ENCODE data around the gene ALDH1L2.

GRCh38 chr12:104855546-104856136, 102.4 kb downstream of the SLC41A2 start:
- RRBS = no CpG with 5 or more reads among the region's 7 CpGs

DNA sequence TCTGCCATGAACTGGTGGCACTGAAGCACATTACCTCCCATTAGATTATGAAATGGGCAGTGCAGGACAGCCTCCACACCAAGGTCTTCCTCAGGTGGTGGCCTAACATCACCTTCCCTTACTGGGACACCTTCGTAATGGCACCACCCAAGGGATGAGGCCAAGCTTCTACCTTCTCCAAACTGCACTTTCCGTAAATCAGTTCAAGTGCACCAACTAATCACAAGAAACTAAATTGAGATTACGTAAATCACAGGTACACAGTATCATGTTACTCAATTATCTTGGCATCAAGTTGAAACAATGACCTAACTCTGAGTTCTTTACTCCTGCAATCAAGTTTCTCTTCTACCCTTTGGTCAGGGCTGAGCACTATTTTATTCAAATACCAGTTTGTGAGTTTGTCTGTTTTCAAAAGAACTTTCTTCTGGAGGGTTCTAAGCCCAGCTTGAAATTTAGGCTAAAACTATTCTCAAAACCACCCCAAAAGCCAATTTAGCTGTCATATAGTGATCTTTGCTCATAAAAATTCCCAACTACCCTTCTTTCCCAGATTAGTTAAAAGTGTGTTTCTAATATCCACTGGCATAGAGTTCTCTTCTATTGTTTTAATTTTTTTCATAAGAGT, 13.7 kb downstream of the SLC41A2 start:
- RRBS = no CpG with 5 or more reads among the region's 3 CpGs

DNA sequence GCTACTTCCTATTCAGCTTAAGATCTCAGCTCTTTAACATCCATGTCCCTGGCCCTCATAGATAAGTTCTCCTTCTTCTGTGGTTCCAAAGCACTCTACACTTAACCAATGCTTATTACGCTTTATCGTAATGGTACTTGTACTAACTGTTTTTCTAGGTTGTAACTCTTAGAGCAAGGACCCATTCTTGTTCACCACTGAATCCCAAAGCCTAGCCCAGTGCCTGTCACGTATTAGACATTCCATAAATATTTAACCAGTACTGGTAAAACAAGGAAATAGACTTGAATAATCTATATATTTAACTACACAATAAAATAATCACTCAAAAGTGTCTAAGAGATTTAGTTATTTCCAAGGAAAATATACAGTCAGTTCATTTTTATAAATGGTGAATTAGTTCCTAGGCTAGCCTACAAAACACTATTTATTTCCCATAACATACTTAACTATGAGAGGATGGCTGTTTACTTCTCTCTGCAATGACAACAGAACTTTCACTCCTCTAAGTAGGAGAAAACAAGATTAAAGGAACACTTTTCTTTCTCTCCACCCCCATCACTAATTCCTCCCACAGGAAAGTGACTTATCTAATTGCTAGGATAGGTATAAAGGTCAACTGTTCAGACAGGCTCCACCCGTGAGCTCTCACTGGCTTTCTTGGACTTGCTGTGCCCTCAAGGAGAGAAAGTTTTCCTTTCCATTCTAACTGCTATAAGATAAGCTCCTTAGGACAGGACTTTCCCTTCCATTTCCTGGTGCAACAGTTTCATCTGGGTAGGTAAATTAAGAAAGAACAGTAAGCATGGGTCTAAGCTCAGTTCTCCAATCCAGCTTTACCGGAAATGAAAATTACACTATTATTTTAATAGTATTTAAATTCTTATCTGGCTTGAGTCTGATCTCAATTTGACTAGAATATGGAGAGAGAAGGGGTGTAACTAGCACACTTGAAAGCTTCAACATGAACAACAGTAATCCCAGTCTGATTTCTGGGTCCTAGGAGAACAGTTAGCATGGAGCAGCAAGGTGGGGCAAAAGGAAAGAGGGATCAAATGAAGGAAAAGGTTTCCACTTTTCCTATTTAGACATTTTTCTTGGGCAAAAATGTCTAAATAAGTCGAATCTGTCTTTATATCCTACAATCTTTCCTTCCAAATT, 4.8 kb downstream of the SLC41A2 start:
- RRBS = no CpG with 5 or more reads among the region's 6 CpGs

DNA sequence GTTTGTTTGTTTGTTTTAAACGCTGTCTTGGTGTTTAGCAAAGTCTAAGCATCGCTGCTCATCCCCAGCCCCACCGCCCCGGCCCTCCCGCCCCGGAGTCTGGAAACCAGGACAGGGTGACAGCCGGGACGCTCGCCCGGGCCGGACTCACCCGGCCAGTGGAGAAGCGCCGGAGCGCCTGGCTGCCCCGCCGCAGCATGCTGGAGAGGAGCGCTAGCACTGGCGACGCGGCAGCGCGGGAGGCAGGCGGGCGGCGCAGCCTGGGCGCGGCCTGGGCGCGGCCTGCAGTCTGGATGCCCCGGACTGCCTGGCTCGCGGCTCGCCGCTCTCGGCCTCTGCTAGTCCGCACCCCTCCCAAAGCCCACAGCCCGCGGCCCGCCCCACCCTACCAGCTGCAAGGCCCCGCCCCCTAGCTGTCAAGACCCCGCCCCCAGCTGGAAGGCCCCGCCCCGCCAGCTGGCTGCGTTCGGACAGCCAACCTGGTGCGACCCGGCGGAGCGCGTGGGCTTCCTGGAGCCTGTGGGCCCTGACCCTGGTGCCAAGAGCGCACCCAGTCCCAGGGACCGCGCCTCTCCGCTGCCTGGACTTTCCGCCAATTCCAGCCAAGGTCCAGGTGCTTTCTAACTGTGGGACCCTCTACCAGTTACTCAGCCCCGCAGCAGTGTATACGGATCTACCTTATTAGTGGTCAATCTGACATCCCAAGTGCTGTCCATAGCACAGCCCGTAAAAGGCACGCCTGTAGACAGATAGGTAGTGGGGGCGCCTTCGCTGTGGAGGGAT, at the start of gene ALDH1L2:
Gene ALDH1L2 (minus strand): TSS at position 221 of the 783 bp plus-strand sequence.
- RRBS = no CpG with 5 or more reads among the region's 62 CpGs

DNA sequence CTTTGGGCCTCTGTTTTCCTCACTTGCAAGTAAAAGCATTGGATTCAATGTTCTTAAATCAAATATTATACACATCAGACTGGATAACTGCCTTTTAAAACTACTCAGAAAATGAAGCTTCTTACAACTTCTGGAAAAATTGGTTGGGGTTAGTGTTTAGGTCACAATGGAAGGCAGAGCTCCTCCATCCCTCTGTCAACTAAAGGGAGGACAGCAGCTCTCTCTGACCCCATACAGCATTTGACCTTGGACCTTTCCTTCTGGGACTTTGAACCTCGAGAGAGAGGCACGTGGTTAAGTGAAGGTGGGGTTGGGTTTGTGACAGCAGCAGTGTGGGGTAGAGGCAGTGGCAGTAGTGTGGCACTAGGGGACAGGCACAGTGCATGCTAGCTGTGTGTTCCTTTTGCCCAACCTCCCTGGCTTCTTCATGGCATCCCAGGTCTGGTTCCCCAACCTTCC, 9.4 kb upstream of the C12orf75 start:
- RRBS = no CpG with 5 or more reads among the region's 2 CpGs

- RRBS = no CpG with 5 or more reads among the region's 3 CpGs
These were observed 4.1 kb downstream of the C12orf75 start for GRCh38 chr12:105334650-105334952.

GRCh38 chr12:105628083-105628663, 297.7 kb downstream of the C12orf75 start:
- RRBS = no CpG with 5 or more reads among the region's 28 CpGs

DNA sequence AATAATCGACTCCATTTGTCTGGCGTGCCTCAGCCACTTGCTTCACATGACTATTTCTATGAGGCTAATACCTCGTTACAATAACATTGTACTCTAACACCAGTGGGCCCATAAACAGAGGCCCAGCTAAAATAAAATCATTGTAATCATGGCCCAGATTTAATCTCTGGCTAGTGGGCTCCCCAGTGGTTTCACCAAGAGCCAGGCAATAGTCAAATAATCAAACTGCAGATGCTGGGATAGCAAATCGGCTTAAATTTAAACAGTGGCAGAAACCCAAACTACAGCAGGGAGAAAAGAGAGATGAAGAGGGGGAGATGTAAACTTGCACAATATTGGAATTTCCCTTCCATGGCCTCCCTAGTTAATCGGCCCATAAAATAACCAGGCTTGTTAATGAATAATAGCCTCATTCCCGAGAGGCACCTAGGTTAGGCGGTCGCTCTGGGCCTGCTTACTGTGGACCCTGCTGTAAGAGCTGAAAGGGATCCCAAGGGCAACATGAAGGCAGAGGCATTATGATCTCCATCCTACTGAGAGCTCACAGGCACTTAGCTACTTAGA, 116.2 kb downstream of the NUAK1 start:
- RRBS = no CpG with 5 or more reads among the region's 8 CpGs

GRCh38 chr12:106066336-106067182, 72.2 kb downstream of the NUAK1 start:
- RRBS = no CpG with 5 or more reads among the region's 23 CpGs

DNA sequence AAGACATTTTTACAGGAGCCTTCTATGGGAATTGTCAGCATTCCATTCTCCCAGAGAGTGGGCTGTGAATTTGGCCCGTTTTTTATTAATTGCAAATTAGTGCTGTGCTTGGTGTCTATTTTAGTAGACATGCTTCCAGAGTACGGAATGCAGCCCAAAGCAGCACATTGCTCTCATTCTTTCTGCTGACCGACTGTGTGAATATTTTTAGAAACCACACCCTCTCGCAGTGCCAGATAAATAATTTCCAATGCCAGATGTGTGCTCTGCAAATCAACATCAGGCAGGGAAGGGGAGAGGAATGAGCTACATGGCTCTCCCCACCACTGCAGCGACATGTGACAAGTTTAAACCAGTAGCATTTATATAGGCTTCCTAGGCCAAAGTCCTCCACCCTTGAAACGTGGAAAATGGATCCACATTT, 58.4 kb downstream of the NUAK1 start:
- RRBS = no CpG with 5 or more reads among the region's 6 CpGs

GRCh38 chr12:106137221-106138064, 1.3 kb downstream of the NUAK1 start:
- RRBS = 14% methylated on average over 1 of the region's 11 CpGs

- RRBS = no CpG with 5 or more reads among the region's 2 CpGs
These were observed 10.3 kb upstream of the NUAK1 start for GRCh38 chr12:106149156-106149355.

GRCh38 chr12:106238237-106239266, 9.3 kb downstream of the CKAP4 start:
- RRBS = no CpG with 5 or more reads among the region's 20 CpGs

DNA sequence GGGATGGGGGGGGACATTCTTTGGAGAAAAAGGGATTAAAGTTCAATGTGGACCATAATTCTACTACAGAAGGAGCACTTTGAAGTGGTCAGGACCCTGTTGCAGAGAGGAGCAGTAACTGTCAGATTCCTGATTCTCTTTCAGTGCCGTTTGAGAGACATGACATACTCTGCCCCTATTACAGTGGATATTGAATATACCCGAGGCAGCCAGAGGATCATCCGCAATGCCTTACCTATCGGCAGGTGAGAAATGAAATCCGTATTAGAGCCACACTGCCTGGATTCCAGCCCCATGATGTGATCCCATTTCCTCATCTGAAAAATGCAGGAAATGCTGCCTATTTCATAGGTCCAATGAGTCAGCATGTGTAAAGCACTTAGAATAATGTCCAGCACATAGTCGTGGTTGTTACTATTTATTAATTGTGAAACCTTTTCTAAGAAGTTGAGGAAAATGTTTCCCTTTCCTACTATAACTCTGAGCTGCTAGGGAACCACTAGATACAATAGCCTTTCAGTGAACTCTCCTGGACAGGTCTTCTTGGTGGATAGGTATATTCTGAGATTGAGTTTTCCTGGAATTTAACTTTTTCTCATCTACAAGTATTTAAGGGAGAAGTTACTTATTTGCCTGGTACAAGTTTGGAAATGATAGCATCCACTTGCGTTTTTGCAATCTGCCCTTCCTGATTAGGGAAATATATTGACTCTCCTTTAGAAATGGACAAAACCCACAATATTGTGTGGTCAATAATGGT, 12.1 kb downstream of the POLR3B start:
- RRBS = no CpG with 5 or more reads among the region's 7 CpGs

DNA sequence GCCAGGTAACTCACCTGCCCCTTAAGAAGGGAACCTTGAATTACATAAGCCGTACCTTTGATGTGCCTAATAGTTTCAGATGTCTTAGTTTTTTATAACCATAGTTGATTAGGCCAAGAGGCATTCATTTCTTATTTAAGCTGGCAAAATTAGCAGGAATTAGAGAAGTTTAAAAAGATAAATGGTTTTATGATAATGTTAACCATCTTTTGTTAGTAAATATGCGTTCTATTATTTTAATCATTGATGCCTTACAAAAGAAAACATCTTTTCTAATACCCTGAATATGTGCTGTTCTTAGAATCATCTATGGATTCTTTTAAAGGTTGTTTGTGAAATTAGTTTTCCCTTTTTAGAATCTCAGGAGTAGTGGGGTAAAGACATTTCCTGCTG, 15.2 kb downstream of the MTERF2 start:
- RRBS = no CpG with 5 or more reads among the region's 2 CpGs

DNA sequence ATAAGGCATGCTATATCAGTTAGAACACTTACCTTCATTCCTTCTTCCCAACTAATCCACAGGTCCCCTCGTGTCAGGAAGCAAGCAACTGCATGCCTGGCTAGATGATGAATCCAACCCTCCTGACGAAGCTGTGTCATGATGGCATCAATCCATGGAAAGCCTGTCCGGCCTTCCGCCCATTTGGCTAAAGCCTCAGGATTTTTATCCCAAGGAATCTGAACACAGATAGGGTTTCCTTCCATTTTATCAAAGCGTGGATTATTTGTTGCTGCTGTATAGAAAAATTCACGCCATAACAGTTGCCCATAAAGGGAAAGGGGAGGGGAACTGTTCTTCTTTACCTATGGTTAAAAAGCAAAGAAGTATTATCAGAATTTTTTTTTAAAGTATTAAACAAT, 12.6 kb upstream of the MTERF2 start:
- RRBS = no CpG with 5 or more reads among the region's 6 CpGs

- RRBS = no CpG with 5 or more reads among the region's 1 CpG
These were observed 16.4 kb downstream of the CRY1 start for GRCh38 chr12:107077044-107077354.

DNA sequence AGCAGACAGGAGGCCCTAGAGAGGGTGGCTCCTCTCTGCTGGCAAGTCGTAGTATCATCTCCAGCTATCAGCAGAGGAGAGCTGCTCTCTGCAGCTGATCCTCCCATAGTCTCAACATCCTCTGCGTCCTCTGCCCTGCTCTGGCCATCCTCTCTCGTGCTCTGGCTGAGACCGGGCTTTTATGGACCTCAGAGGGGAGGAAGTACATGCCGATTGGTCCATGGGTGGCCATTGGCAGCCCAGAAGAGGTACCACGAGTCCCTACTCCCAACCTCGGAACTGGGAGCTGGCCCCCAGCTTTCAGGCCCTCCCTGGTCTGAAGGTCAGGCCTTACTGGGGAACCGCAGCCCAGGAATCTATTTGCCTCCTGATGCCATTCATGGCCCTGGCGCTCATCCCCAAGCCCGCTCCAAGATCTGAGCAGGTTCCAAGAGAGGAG, 3.6 kb upstream of the PWP1 start:
- RRBS = no CpG with 5 or more reads among the region's 10 CpGs

- RRBS = no CpG with 5 or more reads among the region's 1 CpG
These were observed 5.8 kb downstream of the ASCL4 start for GRCh38 chr12:107780291-107780754.

DNA sequence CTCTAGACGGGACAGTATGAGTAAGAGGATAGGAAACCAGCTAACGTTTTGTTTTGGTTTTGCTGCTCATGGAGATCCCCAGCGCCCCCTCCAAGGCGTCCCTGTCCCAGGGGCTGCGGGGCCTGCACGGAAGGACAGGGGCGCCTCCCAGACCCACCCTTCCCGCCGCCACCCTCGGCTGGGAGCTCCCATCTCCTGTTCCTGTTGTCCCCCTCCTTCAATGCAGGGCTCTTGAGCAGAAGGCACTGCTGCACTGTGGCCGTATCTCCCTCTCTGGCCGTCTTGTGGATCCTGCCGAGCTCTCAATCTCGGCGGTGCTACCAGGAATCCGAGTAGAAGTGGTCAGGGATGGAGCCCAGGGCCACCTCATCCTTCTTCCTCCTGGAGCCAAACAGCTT, 68.8 kb downstream of the ASCL4 start:
- RRBS = no CpG with 5 or more reads among the region's 16 CpGs

Data from epidermal melanocyte (primary cell).